ENCODE results near the gene SNX8.

DNA sequence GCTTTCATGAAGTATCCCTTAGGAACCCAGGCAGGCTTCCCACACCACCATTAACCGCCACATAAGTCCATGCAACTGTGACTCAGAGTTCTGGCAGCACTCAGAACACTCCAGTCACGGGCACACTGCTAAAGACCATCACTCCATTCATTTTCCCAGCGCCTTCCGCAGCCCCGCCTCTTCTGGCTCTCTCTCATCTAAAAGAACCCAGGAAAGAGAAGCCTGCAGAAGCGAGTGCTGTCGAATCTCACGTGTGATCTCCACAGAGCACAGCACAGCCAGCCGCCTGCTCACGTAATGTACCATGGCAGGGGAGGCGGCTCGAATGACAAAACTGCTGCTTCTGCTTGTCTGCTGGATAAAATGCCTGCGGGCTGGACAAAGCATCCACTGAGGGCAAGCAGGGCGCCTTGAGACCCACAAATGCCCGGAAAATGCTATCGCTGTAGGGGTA lies 1.9 kb downstream of the PSMG3 start:
- RRBS: no CpG with 5 or more reads among the region's 16 CpGs

DNA sequence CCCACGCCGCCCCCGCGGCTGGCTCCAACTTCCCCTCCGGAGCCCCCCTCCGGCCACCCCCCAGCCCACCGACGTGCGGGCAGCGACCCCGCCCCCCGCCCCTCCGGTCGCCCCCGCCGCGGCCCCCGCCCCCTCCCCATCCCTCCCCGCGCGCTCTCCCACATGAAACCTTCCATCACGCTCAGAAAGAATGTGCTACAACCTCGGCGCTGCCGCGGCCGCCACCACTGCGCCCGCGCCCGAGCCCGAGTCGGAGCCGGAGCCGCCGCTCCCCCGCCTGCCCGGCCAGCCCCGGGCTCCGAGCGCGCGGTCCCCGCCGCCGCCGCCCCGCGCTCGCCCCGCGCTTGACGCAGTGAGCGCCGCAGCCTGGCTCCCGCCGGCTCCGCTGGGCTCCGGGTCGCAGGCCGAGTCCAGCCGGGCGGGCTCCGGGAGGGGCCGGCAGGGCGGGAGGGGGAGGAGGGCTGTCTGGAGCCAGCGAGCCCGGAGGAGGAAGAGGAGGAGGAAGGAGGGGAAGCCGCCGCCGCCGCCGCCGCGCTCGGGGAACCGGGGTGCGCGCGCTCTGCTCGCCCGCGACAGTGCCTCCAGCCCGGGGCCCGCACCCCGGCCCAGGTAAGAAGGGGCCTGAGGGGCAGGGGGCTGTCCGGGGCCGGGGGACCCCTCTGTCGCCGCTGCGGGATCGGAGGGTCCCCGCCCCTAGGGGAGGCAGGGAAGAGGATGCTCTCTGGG lies 4.4 kb upstream of the ELFN1 start:
- RRBS: 3% methylated on average over 43 of the region's 93 CpGs

DNA sequence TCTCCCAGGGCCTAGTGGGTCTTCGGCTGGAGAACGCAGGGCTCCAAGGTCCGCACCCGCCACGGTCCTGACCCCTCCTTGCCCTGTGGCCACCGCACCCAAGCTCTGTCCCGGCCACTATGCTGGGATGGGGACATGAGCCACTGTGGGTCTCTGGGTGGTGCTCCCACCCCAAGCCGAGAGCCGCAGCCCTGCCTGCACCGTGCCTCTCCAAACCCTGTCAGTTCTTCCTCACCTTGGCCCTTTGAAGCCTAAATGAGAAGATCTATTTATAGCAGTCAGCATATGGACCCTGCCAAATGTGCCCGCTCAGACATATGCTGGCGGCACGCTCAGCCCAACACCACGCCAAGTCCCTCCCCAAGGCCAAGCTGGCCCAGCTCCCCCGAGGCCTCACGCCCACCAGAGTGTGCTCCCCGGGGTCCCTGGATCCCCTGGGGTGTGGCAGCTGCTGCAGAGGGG lies 56.1 kb downstream of the ELFN1 start:
- RRBS: no CpG with 5 or more reads among the region's 17 CpGs

- RRBS: 86% methylated on average over 4 of the region's 28 CpGs
These were observed 183.4 kb downstream of the ELFN1 start for GRCh38 chr7:1853262-1853995.

DNA sequence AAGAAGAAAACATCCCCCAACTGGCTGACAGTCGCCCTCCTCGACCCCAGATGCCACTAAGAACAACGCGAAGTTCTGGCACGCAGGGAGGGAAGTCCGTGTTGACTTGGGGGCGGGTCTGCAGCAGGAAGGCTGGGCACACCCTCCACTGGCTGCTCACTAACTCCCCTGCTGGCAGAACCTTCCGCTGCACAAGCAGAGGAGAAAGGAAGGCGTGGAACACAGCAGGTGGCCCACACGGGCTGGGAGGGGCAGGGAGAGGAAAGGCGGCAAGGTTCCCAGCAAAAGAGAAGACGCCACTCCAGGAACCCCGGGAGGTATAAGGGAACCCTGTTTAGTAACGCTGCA lies 205.2 kb downstream of the ELFN1 start:
- RRBS: no CpG with 5 or more reads among the region's 14 CpGs

DNA sequence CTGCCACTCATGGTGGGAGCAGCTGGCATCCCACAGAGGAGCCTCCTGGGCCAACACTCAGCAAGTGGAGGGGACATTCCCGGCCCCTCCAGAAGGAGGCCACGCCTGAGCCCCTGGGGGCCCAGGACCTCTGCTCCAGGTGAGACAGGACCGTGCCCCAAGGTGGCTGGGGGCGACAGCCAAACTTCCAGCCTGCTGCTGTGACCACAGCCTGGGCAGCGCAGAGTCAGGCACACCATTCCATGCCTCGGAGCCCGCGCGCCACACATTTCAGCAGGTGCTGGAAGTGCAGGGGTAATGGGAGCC lies 272.1 kb downstream of the ELFN1 start:
- RRBS: no CpG with 5 or more reads among the region's 9 CpGs

DNA sequence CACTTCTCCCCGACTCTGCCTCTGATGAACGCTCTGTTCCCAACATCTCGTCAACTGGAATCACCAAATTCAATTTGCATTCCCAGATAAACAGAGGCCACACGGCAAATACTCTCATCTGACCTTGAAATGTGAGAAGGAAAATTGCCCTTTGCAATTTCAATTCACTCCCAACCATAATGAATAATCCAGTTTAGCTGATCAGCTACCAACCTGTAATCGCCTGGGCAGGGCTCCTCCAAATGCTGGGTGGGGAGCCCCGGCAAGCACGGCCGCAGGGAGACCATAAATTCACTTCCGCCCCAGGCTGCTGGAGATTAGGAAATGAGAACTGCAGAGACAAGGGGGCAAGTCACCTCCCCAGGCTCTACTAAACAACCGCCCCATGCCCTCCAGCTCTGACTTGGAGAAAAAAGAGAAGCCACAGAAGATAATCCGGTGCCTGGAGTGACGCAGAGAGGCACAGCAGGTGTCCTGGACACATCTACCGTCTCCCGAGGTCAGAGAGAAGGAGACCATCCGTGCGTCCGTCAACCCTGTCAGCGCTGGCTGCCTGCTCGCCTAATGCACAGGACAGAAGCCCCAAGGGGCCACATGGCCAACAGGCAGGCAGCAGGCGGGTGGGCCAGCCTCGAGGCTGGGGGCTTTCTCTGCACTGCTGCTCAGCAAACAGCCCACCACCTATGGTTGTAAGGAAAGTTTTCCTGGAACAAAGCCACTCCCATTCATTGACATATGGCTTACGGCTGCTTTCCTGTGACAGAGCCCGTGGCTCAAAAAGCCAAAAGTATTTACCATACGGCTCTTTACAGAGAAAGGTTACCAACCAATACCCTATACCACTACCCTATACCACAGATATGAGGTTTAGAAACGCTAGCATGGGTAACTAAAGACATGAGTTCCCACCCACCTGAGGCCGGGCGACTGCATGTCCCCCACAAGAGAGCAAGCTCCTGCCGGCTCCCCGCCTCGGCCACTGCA lies 153.0 kb downstream of the MAD1L1 start:
- RRBS: 78% methylated on average over 1 of the region's 30 CpGs

GRCh38 chr7:2116080-2116493 lies 116.7 kb downstream of the MAD1L1 start:
- RRBS: no CpG with 5 or more reads among the region's 14 CpGs

- RRBS: no CpG with 5 or more reads among the region's 13 CpGs
These were observed 115.8 kb downstream of the MAD1L1 start for GRCh38 chr7:2116747-2117525.

DNA sequence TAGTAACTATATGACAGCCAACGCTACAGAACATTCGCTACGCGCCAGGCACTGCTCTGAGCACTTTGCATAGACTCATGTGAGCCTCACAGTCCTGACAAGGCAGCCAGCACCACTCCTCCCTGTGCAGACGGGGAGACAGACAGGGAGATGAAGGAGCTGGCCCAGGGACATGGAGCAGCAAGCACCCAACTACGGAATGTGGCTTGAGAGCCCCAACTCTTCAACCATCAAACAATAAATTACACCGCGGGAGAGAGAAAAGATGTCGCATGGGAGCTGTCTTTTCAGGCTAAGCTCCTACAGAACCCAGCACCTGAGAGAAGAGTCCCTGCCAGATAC lies 18.7 kb downstream of the MAD1L1 start:
- RRBS: no CpG with 5 or more reads among the region's 9 CpGs

DNA sequence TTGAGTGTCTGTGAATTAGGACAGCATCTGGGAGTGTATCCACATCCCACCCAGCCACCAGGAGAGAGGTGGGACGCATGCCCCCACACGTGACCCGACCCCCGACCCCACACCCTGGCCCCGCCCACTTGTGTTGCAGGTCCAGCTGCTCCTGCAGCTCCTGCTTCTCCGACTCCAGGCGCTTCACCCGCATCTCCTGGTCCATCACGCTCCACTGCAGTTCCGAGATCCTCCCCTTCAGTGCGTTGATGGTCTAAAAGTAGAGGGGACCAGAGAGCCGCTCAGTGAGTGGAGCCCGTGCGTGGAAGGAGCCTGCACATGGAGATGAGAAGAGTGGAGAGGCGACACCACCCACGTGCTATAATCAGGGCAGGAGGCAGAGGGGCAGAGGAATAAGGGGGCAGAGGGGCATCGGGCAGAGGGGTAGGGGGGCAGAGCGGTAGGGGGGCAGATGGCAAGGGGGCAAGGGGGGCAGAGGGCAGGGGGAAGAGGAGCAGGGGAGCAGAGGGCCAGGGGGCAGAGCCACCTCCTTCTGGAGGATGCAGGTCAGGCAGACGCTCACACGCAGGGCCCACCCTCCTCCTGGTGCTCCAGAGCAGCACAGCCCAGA lies 13.4 kb downstream of the MAD1L1 start:
- RRBS: no CpG with 5 or more reads among the region's 20 CpGs

DNA sequence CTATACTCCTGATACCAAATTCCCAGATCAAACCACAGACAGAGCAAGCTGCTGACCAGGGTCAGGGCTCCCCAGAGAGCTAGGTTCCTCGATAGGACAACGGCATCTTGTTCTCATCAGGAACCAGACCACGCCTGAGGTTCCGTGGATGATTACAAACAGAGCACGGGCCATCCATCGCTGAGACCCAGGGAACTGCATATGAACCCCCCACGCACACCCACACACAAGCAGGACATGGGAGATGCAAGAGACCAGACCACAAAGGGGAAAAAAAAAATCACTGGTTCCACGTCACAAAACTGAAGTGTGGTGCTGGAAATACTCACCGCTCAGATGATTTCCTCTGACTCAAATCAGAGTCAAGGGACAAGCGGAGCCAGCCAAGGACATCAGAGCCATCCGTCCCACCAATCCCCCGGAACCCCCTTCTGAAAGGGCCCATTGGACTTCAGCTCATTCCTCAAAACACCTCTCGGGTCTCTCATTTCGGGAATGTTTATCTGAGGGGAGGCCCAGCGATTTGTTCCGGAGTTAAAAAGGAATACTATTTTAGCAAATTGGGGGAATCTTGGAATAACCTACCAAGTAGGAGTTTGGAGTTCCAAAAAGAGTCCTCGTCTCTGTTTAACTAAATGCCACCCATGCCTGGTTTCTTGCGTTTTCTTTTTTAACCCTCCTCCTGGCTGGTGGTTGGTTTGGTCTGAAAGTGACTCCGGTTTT lies 15.1 kb downstream of the SNX8 start:
- RRBS: 95% methylated on average over 3 of the region's 19 CpGs

DNA sequence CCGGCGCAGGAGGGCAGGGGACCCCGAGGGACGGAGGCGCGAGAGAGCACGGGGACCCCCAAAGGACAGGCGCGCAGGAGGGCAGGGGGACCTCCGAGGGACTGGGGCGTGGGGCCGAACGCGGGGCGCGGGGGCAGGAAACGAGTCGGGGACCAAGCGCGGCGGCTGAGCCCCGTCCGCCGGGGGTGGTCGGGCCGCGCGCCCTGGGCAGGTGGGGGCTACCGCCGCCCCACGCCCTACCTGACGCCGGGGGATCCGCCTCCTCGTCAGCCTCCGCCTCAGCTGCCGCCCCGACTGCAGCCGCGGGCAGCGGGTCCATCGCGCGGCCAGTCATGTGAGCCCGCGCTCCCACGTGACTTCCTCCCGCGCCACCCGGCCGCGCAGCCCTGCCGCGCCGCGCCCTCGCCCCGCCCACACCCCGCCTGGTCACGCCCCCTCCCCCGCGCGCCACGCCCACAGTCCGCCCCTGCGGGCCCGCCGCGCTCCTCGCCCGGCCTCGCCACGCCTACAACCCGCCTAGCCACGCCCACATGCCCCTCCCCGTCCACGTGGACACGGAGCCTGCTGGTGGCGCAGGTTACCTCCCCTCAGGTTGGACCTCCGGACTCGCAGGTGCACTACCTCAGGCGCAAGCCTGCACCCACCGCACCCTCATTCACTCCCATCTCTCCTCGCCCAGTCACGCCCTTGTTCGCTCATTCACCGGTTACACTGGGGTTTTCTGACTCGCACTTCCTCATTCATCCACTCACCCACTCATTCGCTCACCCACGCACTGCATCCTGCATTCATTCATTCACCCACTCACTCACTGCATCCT lies at the start of gene SNX8:
Gene SNX8 (minus strand): TSS at position 354 of the 820 bp plus-strand sequence.
- RRBS: 5% methylated on average over 19 of the region's 90 CpGs

DNA sequence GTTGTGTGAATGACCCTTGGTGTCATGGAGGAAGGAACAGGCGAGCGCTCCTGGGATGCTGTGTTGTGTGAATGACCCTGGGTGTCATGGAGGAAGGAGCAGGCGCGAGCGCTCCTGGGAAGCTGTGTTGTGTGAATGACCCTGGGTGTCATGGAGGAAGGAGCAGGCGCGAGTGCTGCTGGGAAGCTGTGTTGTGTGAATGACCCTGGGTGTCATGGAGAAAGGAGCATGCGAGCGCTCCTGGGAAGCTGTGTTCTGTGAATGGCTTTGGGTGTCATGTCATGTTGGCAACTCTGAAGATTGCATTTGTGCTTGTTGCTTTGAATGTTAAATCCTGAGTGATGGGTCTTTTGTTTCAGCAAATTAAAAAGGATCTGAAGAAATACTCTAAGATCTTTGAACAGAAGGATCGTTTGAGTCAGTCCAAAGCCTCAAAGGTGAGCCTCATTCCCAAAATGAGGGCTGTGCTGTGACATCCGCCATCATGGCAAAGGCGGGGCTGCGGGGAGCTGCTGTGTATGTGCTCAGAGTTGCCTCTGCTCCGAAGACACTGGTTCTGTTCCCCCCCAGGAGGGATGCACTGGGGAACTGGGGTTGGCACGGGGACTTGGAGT lies 23.8 kb downstream of the EIF3B start:
- RRBS: no CpG with 5 or more reads among the region's 15 CpGs

- RRBS: no CpG with 5 or more reads among the region's 18 CpGs
These were observed 15.6 kb upstream of the CHST12 start for GRCh38 chr7:2387732-2388224.

DNA sequence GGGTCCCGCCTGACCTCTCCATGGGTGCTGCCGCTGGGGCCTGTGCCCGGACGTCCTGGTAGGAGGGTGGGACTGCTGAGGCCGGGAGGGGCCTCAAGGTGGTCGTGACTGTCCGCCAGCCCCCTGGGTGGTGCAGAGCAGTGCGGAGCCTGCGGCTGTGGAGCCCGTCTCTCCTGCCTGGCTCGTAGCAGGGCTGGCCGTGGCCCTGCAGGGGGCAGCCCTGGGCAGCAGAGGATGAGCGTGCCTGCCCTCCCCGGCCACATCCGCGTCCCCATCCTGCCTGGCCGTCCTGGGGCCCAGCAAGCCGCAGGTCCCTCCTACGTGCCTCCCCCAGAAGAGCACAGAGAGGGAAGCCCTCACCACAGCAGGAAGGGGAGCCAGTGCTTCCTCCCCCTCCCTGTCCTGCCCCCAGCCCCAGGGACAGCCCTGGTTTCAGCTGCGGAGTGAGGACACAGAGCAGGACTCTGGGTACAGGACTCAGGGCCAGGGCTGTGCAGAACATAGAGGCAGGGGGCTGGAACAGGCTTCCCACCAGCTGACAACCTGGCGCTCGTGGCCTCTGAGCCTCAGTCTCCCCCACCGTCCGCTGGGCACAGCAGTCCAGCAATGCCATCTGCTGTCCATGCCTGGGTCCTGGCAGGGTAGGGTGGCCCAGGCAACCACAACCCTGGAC lies 1.5 kb upstream of the GRIFIN start:
- RRBS: 25% methylated on average over 2 of the region's 24 CpGs

- RRBS: 47% methylated on average over 5 of the region's 14 CpGs
These were observed 21.6 kb upstream of the LFNG start for GRCh38 chr7:2498013-2498426.

DNA sequence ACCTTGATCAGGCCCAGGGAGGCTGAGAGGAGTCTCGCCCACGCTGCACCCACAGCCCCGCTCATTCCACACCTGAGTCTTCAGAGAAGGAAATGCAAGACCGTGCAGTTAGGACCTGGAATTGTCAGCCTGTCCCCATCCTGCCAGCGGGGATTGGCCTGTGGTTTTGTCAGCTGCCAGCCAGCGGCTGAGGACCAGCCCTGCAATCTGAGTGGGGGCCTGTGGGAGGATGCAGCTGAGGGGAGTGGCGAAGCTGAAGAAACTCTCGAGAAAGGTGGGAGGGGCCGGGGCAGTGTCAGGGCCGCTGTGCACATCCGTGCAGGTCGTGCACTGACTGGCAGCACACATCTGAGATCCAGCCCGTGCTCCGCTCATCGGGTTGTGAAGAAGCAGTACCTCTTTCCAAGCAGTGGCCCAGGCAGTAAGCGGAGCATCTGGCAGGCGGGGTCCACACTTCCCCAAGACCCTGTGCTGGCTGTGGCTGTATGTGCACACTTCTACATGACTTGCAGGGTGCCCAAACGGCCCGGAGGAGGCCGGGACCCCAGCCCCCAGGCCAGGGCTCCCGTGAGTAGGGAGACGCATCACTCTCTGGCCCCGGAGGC lies 10.6 kb upstream of the LFNG start:
- RRBS: 57% methylated on average over 4 of the region's 23 CpGs

- RRBS: 58% methylated on average over 3 of the region's 24 CpGs
These were observed 7.4 kb upstream of the LFNG start for GRCh38 chr7:2511968-2512820.

DNA sequence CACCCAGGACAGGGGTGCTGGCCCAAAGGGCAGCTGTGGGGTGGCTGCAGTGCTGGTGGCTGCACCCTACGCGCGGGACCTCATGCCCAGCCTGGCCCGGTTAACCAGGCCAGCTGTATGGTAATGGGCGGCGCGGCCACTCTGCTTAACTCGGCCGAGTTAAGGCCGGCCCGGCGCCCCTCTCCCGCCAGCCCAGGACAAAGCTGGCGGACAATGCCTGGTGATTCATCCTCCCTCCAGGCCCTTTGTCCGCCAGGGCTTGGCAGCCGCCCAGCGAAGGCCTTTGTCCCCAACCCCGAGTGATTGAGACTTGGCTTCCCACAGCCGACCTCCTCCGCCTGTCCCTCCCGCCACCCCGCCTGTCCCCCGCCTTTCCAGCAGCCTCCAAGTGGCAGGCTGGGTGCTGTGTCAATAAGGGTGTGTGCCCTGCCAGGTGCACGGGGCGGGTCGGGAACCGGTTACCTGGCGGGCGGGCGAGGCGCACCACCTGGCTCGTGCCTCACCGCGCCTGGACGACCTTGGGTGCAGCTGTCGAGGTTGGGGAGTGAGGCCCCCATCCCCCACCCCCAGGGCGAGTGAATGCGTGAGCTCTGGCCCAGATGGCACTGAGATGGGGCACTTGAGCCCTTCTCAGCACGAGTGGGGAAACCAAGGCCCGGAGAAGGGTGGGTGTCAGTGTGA lies 4.5 kb downstream of the LFNG start:
- RRBS: 54% methylated on average over 8 of the region's 40 CpGs